GM12878 (cell line): ENCODE data around the genes RASSF10 and SOX6.

- RAMPAGE, long total RNA = no peak
- RRBS, 2 experiments = no CpG with 5 or more reads among the region's 14 CpGs
CAGE:
- cytosol, long polyA minus RNA = no peak
- cytosol, long polyA plus RNA = no peak
- long polyA plus RNA = no peak
- nucleolus, long total RNA = no peak
- nucleus, long polyA plus RNA = no peak
- nucleus, long total RNA = no peak
These were observed 94.6 kb upstream of the RASSF10 start for GRCh38 chr11:12914346-12915009.

- RAMPAGE, long total RNA = no peak
- RRBS, 2 experiments = 8 to 37% methylated on average over 22 to 26 of the region's 80 CpGs
CAGE:
- cytosol, long polyA minus RNA = no peak
- cytosol, long polyA plus RNA = no peak
- long polyA plus RNA = no peak
- nucleolus, long total RNA = no peak
- nucleus, long polyA plus RNA = no peak
- nucleus, long total RNA = no peak
These were observed at the start of gene RASSF10 for GRCh38 chr11:13008936-13009783. TSS of gene RASSF10 (plus strand) at chr11:13009316.

DNA sequence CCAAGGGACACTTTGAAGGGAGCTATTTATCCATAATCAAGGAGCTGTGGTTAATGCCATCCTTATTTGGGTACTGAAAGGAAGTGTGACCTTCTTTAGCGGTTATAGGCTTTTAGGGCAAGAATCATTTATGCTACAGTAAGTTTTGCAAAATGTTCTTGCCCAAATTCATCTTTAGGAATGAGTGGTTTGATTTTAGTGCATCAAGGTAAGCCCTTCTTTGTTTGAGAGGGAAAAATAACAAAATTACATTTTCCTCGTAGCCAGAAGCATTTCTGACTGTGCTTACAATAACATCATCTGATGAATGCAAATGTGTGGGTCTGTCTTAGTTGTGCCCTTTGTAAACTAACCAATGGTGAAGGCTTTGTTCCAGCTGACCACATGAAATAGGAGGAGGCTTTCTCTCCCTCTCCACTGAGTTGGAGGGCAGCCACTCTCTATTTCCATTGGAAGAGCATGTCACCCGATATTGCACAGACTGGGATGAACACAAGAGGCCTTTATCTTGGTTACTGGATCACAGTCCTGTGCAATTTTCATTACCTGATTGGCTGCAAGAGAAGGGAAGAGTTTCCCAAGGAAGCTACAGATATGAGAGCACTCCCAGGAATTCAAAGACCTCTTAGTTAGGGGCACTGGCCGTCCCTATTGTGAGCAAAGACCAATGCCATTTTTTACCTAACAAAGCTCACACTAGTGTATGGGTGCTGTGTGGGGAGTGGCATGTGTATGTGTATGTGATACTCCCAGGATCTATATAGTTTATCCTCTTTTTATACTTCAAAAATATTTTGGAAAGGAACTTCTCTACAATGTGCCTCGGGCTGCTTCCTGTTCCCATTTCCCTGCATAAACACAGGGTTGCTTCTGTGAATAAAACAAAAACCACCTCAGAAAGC is 126.2 kb downstream of the RASSF10 start:
- RAMPAGE, long total RNA = no peak
- RRBS, 2 experiments = no CpG with 5 or more reads among the region's 5 CpGs
CAGE:
- cytosol, long polyA minus RNA = no peak
- cytosol, long polyA plus RNA = no peak
- long polyA plus RNA = no peak
- nucleolus, long total RNA = no peak
- nucleus, long polyA plus RNA = no peak
- nucleus, long total RNA = no peak

DNA sequence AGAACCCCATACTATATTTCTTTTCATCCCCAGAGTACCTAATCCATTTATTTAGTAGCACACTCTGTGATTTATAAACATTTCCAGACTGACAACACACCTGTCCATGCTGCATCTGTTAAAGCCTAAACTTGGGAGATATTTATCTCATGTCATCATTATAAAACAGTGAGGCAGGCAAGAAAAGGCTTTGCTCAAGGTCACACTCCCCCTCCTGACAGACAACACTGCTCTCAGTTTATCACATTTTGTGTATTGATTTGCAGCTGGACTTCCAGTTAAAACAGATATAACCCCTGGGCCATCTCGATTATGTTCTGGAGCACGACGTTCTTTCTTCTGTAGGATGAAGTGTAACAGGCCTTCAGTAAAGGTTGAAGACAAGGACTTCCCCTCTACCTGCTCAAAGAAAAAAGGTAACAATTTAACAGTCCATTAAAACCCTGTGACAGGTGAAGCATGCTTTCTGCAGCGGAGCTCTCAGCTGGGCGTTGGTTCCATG is 91.8 kb downstream of the BMAL1 start:
- RAMPAGE, long total RNA = no peak
- RRBS, 2 experiments = no CpG with 5 or more reads among the region's 5 CpGs
CAGE:
- cytosol, long polyA minus RNA = no peak
- cytosol, long polyA plus RNA = no peak
- long polyA plus RNA = no peak
- nucleolus, long total RNA = no peak
- nucleus, long polyA plus RNA = no peak
- nucleus, long total RNA = no peak

DNA sequence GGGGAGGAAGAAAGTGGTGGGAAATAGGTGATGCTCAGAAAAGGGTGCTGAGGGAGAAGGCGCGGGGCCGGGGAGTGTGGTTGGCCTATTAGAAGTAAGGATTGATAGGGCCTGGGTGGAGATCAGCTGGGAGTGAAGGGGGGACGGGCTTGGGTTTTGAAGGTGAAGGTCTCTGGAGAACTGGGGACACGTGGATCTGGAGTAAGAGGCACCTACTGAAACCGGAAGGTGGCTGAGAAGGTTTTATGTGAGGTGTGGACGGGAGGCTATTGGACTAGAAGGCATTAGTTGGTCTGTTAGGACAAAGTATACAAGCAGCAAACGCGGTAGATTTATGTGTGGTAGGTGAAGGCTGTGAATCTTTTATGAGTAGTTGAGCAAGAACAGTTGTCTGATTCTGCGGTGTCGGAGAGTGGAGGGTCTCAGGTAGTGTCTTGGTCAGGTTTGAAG is 772 bp downstream of the FAR1 start:
- RAMPAGE, long total RNA = no peak
- RRBS, 2 experiments = 0 to 6% methylated on average over 3 of the region's 11 CpGs
CAGE:
- cytosol, long polyA minus RNA = no peak
- cytosol, long polyA plus RNA = no peak
- long polyA plus RNA = no peak
- nucleolus, long total RNA = no peak
- nucleus, long polyA plus RNA = no peak
- nucleus, long total RNA = no peak

DNA sequence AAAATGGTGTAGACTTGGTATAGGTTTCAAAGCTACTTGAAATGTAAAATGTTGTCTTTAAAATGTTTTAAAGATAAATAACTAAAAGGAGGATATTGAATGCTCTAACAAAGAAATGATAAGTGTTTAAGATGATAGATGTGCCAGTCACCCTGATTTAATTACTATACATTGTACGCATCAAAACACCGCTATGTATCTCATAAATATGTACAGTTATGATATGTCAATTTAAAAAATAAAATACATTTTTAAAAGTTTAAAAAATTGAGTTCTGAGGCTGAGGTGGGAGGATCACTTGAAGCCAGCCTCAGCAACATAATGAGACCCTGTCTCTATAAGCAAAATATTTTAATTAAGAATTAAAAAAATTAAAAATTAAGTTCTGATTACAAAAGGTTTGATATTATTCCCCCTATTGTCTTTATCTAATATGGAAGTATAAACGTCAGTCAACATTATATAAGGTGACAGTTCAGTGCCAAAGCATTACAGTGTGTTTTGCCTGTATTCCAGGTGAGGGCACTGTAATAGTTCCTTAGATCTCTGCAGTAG is 32.8 kb downstream of the FAR1 start:
- RAMPAGE, long total RNA = no peak
- RRBS, 2 experiments = no CpG with 5 or more reads among the region's 3 CpGs
CAGE:
- cytosol, long polyA minus RNA = no peak
- cytosol, long polyA plus RNA = no peak
- long polyA plus RNA = no peak
- nucleolus, long total RNA = no peak
- nucleus, long polyA plus RNA = no peak
- nucleus, long total RNA = no peak

DNA sequence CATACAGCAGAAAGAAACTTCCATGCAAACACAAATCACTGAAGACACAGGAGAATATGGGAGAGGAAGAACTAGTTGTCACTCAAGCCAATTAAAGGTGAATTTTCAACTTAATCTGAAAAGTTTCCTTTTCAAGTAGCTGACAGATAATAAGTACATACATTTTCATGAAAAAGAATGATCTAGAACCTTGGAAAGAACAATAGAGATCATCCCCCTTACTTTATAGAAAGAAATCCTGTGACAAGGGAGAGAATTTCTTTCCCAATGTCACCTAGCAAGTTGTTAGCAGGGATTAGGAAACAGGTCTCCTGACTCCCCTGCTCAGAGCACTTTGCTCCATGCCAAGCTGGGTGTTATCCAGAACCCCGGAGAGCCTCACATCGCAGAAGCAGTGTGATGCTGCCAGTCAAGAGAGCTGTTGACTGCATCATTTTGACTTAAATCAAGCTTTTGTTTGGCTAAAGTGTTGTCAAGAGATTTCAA is 3.5 kb upstream of the RRAS2 start:
- RAMPAGE, long total RNA = no peak
- RRBS, 2 experiments = no CpG with 5 or more reads among the region's 2 CpGs
CAGE:
- cytosol, long polyA minus RNA = no peak
- cytosol, long polyA plus RNA = no peak
- long polyA plus RNA = no peak
- nucleolus, long total RNA = no peak
- nucleus, long polyA plus RNA = no peak
- nucleus, long total RNA = no peak

GRCh38 chr11:14509025-14509502 is 9.5 kb upstream of the COPB1 start:
- RAMPAGE, long total RNA = no peak
- RRBS, 2 experiments = no CpG with 5 or more reads among the region's 4 CpGs
CAGE:
- cytosol, long polyA minus RNA = no peak
- cytosol, long polyA plus RNA = no peak
- long polyA plus RNA = no peak
- nucleolus, long total RNA = no peak
- nucleus, long polyA plus RNA = no peak
- nucleus, long total RNA = no peak

- RAMPAGE, long total RNA = no peak
- RRBS, 2 experiments = no CpG with 5 or more reads among the region's 14 CpGs
CAGE:
- cytosol, long polyA minus RNA = no peak
- cytosol, long polyA plus RNA = no peak
- long polyA plus RNA = no peak
- nucleolus, long total RNA = no peak
- nucleus, long polyA plus RNA = no peak
- nucleus, long total RNA = no peak
These were observed 682 bp downstream of the PSMA1 start for GRCh38 chr11:14519402-14520005.

GRCh38 chr11:14578325-14578939 is 58.2 kb upstream of the PSMA1 start:
- RAMPAGE, long total RNA = no peak
- RRBS, 2 experiments = no CpG with 5 or more reads among the region's 4 CpGs
CAGE:
- cytosol, long polyA minus RNA = no peak
- cytosol, long polyA plus RNA = no peak
- long polyA plus RNA = no peak
- nucleolus, long total RNA = no peak
- nucleus, long polyA plus RNA = no peak
- nucleus, long total RNA = no peak

DNA sequence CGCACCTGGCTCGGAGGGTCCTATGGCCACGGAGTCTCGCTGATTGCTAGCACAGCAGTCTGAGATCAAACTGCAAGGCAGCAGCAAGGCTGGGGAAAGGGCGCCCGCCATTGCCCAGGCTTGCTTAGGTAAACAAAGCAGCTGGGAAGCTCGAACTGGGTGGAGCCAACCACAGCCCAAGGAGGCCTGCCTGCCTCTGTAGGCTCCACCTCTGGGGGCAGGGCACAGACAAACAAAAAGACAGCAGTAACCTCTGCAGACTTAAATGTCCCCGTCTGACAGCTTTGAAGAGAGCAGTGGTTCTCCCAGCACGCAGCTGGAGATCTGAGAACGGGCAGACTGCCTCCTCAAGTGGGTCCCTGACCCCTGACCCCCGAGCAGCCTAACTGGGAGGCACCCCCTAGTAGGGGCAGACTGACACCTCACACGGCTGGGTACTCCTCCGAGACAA is 47.3 kb downstream of the CYP2R1 start:
- RAMPAGE, long total RNA = no peak
- RRBS, 2 experiments = no CpG with 5 or more reads among the region's 13 CpGs
CAGE:
- cytosol, long polyA minus RNA = no peak
- cytosol, long polyA plus RNA = no peak
- long polyA plus RNA = no peak
- nucleolus, long total RNA = no peak
- nucleus, long polyA plus RNA = no peak
- nucleus, long total RNA = no peak

DNA sequence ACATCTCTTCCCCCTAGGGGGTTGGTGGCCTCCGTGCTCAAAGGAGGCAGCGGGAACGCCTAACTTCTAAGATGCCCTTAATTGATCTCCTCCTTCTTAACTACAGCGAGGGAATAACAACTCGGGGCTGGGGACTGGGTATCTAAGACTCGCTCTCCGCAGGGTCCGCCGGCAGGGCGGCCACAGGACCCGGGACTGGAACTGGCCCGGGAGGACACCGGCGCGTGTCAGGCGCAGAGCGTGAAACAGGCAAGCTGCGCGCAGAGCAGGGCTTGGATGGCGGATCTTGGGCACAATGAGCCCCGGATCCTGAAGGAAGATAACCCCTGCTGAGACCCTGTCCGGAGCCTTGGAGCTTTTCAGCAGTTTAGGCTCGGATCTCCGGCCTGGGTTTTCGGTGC is 2.0 kb upstream of the CALCA start:
- RAMPAGE, long total RNA = no peak
- RRBS, 2 experiments = 26 to 37% methylated on average over 9 of the region's 25 CpGs
CAGE:
- cytosol, long polyA minus RNA = no peak
- cytosol, long polyA plus RNA = no peak
- long polyA plus RNA = no peak
- nucleolus, long total RNA = no peak
- nucleus, long polyA plus RNA = no peak
- nucleus, long total RNA = no peak

DNA sequence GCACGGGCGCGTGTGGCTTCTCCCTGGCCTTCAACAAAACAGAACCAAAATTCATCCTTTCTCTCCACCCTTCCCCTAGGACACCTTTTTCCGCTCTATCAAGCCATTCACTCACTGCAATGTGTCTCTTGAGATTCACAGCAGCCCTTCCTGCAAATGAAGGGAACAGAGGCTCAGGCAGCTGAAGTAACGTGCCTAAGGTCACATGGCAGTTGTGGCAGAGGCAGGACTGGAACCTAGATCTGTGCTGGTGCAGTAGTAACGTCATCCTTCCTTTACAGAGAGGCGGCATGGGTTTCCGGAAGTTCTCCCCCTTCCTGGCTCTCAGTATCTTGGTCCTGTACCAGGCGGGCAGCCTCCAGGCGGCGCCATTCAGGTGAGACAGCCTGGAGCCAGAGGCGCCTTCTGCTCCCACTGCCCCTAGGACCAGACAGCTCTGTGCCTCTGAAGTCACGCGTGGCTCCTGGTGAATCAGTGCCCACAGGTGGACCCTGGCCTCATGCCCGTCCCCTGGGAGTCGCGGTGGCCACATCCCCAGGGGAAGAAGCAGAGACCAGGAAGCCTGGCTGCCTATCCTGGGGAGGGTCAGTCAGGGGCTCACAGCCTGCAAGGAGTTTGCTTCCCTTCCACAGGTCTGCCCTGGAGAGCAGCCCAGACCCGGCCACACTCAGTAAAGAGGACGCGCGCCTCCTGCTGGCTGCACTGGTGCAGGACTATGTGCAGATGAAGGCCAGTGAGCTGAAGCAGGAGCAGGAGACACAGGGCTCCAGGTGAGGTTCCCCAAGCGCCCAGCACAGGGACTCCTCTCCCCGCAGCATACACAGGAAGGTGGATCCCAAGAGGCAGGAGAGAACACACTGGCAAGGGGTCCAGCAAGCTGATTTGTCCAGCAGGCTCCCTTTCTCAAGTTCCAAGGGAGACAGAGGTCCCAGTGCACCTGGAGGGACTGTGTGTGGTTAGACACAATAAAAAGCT is 1.3 kb downstream of the CALCB start:
- RAMPAGE, long total RNA = no peak
- RRBS, 2 experiments = no CpG with 5 or more reads among the region's 23 CpGs
CAGE:
- cytosol, long polyA minus RNA = no peak
- cytosol, long polyA plus RNA = no peak
- long polyA plus RNA = no peak
- nucleolus, long total RNA = no peak
- nucleus, long polyA plus RNA = no peak
- nucleus, long total RNA = no peak

DNA sequence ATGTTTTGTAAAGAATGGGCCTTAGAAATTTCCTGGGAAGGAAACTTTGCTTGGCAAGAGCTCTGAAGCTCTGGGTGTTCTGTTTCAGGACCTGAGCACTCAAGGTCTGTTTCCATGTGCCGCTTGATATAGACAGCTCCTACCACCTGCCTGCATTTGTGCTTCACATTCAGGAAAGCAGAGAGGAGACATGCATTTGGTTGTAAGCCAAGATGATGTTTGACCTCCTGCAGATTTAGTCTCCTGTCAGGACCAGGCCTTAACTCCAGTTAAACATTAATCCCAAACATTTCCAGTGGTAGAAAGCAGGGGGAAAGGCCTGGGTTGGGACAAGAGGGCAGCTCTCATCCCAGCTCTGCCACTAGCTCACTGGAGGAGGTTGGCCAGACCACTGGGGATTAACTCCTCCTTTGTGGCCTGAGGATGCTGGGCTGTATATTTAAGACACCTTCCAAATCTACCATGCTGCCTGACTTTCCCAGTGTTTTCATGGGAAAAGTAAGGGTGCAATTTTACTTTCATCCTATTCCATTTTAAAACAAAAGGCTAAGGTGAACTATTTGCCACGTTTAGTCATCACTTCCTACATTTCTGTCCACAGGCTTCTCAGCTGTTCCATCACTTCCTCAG is 80.8 kb downstream of the INSC start:
- RAMPAGE, long total RNA = no peak
- RRBS, 2 experiments = no CpG with 5 or more reads among the region's 2 CpGs
CAGE:
- cytosol, long polyA minus RNA = no peak
- cytosol, long polyA plus RNA = no peak
- long polyA plus RNA = no peak
- nucleolus, long total RNA = no peak
- nucleus, long polyA plus RNA = no peak
- nucleus, long total RNA = no peak

DNA sequence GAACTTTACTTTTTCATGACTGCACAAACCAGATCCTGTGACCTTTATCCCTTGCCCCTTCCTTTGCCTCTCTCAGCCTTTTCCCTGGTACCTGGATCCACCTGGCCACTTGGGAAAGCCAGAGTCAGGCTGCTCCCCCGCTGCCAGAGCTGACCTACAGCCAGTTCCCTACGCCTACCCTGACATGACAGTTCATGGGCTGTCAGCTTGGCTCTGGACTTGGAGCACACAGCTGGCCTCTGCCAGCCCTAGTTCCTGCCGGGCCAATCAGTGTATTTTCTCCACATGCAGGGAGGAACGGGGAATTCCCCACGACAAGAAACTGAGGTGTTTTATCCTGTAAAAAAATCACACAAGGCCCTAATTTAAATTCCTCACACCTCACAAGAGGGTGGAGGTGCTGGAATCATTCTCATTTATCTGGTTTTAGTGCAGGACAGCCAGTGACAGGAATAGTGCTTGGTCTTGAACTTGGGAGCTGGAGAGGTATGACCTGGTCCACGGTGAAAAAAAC is 382.7 kb downstream of the INSC start:
- RAMPAGE, long total RNA = no peak
- RRBS, 2 experiments = no CpG with 5 or more reads among the region's 6 CpGs
CAGE:
- cytosol, long polyA minus RNA = no peak
- cytosol, long polyA plus RNA = no peak
- long polyA plus RNA = no peak
- nucleolus, long total RNA = no peak
- nucleus, long polyA plus RNA = no peak
- nucleus, long total RNA = no peak

DNA sequence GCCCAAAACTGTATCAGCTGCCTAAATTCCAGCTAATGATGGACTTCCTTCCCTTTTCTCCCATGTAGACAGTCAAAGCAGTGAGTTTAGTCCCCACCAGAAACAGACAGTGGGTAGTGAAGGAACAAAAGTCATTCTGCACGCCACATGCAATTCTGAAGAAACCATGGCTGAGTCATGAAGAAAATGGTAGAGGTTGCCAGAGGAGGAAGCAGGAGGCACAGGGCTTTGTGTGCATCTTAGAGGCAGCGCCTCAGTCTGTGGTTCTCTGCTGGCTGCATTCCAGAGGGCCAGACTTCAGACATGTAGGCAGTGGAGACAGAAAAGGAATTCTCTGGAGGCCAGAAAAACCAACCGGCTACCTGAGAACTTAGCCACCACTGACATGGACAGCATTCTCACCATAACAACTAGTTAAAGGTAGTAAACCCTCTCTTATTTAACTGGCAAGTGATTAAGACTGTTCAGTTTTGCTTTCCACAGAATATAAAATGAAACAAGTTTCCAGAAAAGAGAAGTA is 556.2 kb downstream of the SOX6 start:
- RAMPAGE, long total RNA = no peak
- RRBS, 2 experiments = no CpG with 5 or more reads among the region's 3 CpGs
CAGE:
- cytosol, long polyA minus RNA = no peak
- cytosol, long polyA plus RNA = no peak
- long polyA plus RNA = no peak
- nucleolus, long total RNA = no peak
- nucleus, long polyA plus RNA = no peak
- nucleus, long total RNA = no peak

DNA sequence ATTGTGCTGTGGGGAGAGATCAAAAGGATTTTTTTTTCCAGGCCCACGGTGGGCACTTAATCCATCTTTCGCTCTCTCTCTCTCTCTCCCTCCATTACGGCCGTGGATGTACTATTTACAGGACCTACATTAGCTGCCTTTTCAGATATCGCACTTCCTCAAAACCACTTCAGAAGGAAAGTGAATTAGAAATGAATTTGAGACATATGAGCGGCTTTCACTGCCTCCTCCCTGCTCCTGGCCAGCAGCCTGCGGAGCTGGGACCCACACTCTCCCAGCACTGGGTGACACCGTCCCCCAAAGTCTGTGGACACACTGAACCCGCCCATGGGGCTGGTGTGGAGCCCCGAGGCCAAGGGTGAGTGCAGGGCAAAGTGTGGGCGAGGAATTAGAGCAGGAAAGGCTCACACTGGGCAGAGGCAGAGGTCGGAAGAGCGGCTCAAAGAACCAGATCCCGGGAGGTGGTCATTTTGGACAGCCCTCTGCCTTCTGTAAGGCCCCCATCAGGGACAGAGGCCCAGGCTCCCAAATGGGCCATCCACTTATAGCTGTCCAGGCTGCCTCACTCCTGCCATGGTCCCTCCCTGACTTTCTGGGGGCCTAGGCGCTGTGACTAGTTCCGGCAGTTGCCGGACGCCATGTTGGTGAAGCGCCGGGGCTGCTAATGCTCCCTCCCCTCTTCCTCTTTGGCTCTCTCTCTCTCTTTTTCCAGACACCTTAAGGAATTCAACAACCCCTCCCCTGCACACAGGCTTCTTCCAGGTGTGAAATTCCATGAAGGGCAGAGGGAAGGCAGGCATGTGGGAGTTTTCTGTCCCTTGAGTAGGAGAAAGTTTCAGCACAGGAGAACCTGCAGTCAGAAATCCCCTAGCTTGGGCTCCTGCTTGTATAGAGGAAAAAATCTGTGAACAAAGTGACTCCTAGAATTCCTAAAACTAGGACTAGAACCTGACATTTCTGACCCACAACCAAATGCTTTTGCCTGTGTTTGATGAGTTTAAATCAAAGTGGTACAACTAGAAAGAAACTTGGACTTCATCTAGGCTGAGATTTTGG is 445.7 kb downstream of the SOX6 start:
- RAMPAGE, long total RNA = no peak
- RRBS, 2 experiments = no CpG with 5 or more reads among the region's 20 CpGs
CAGE:
- cytosol, long polyA minus RNA = no peak
- cytosol, long polyA plus RNA = no peak
- long polyA plus RNA = no peak
- nucleolus, long total RNA = no peak
- nucleus, long polyA plus RNA = no peak
- nucleus, long total RNA = no peak

- RAMPAGE, long total RNA = no peak
- RRBS, 2 experiments = no CpG with 5 or more reads among the region's 2 CpGs
CAGE:
- cytosol, long polyA minus RNA = no peak
- cytosol, long polyA plus RNA = no peak
- long polyA plus RNA = no peak
- nucleolus, long total RNA = no peak
- nucleus, long polyA plus RNA = no peak
- nucleus, long total RNA = no peak
These were observed at the start of gene SOX6 for GRCh38 chr11:16356112-16356595. TSS of gene SOX6 (minus strand) at chr11:16356546.

DNA sequence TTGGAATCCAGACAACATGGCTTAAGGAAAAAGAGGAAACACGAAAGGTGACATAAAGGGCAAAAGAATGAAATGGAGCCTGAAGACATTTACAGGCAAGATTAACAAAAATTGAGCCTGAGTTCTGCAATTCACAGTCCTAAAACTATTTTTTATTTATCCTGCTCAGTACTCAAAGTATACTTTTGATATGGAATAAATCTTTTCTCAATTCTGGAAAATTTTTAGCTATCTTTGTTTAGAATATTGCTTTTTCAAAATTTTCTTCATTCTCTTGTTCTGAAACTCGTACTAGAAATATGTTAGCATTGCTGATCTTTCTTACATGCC is 83.1 kb upstream of the C11orf58 start:
- RAMPAGE, long total RNA = no peak
- RRBS, 2 experiments = no CpG with 5 or more reads among the region's 2 CpGs
CAGE:
- cytosol, long polyA minus RNA = no peak
- cytosol, long polyA plus RNA = no peak
- long polyA plus RNA = no peak
- nucleolus, long total RNA = no peak
- nucleus, long polyA plus RNA = no peak
- nucleus, long total RNA = no peak

GRCh38 chr11:16857063-16857781 is 118.8 kb downstream of the C11orf58 start:
- RAMPAGE, long total RNA = no peak
- RRBS, 2 experiments = no CpG with 5 or more reads among the region's 12 CpGs
CAGE:
- cytosol, long polyA minus RNA = no peak
- cytosol, long polyA plus RNA = no peak
- long polyA plus RNA = no peak
- nucleolus, long total RNA = no peak
- nucleus, long polyA plus RNA = no peak
- nucleus, long total RNA = no peak